ENCODE measurements around the genes CFAP73, SDS, LHX5 and TBX3.

GRCh38 chr12:112149446-112150062 lies 24.2 kb downstream of the TRAFD1 start:
- RAMPAGE, long total RNA = no peak
- RRBS = no CpG with 5 or more reads among the region's 7 CpGs

- RAMPAGE, long total RNA = no peak
- RRBS = no CpG with 5 or more reads among the region's 29 CpGs
Observed at GRCh38 chr12:112380883-112381544, 1.2 kb downstream of the HECTD4 start.

DNA sequence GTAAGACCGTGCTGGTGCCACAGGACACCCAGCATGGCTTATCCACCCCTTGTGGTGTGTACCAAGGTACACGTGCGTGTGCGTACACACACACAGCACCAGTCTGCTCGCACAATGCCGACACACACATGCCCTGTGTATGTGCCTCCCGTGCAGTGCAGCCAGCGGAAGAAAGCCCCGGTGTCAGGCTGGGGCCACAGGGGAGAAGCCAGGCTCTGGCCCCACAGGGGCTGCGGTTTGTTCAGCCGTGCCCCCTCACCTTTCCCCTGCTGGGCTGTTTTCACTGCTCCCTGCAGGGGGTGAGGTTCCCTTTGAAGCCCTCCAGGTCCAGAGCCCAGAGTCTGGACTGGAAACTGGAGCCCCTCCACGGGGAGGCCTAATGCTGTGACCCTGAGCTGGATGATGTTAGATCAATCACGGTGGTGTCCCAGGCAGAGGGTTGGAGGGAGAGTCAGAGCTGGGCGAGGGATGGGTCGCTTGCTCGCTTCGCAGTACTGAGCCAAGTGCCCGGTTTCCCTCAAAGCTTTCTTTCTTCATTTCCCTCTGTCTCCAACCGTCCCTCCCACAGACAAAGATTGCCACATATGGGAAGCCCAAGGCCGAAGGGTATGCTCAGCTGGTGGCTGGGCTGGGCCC lies 6.2 kb downstream of the DTX1 start:
- RAMPAGE, long total RNA = no peak
- RRBS = no CpG with 5 or more reads among the region's 20 CpGs

DNA sequence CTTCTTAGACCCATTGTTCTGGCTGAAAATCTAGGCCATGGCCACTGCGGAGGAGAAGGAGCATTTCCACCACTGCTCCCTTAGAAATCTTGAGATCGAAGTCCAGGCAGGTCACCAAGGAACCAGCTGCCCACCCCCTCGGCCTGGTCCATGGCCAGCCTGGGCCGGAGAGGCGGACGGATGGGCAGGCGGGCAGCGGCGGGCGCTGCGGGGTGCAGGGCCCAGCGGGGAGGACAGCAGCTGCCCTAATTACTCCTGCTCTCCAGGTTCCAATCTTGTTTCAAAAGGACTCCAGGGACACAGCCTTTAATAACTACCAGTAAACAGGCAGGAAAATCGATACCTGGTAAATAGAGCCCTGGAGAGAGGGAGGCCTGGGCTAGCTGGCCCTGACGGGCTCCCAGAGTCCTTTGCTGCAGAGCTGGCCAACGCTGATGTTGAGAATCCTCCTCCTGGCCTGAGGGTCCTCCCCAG lies 15.1 kb downstream of the DTX1 start:
- RAMPAGE, long total RNA = no peak
- RRBS = no CpG with 5 or more reads among the region's 15 CpGs

- RAMPAGE, long total RNA = no peak
- RRBS = no CpG with 5 or more reads among the region's 22 CpGs
Observed at GRCh38 chr12:113149290-113150215, at the start of gene CFAP73. Gene CFAP73, plus strand, starts transcription at chr12:113149724.

DNA sequence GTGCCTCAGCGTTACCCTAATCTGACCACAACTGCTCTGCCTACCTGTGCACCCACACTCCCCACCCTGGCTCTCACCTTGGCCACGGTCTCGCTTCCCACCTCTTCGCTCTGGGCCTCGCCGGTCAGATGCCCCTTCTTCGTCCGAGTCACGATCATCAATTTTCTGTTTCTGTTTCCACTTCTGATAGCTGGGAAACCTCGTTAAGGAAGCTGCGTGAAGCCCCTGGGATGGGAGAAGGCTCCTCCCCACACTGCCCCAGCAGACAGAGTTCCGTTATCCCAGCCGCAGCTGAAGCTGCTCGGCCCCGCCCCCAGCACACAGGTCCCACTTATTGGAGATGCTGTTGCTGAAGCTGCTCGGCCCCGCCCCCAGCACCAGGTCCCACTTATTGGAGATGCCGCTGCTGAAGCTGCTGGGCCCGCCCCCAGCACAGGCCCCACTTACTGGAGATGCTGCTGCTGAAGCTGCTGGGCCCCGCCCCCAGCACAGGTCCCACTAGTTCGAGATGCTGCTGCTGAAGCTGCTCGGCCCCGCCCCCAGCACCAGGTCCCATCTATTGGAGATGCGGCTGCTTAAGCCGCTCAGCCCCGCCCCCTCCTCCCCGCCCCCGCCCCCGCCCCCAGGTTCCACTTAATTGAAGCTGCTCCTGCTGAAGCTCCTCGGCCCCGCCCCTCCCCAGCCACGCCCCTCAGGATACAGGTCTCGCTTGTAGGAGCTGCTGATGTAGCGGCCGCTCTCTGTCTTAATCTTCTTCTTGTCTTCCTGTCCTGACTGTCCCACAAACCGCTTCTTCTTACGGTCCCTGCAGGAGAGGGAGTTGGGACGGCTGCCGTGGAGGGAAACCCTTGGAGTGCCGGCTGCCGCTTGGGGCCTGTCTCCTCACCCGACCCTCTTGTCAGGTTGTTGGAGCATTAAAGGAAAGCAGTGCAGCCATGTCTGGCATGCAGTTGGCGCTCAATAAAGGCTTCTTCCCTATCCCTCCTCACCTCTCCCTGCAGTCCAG lies 12.0 kb downstream of the CFAP73 start:
- RAMPAGE, long total RNA = no peak
- RRBS = no CpG with 5 or more reads among the region's 43 CpGs

DNA sequence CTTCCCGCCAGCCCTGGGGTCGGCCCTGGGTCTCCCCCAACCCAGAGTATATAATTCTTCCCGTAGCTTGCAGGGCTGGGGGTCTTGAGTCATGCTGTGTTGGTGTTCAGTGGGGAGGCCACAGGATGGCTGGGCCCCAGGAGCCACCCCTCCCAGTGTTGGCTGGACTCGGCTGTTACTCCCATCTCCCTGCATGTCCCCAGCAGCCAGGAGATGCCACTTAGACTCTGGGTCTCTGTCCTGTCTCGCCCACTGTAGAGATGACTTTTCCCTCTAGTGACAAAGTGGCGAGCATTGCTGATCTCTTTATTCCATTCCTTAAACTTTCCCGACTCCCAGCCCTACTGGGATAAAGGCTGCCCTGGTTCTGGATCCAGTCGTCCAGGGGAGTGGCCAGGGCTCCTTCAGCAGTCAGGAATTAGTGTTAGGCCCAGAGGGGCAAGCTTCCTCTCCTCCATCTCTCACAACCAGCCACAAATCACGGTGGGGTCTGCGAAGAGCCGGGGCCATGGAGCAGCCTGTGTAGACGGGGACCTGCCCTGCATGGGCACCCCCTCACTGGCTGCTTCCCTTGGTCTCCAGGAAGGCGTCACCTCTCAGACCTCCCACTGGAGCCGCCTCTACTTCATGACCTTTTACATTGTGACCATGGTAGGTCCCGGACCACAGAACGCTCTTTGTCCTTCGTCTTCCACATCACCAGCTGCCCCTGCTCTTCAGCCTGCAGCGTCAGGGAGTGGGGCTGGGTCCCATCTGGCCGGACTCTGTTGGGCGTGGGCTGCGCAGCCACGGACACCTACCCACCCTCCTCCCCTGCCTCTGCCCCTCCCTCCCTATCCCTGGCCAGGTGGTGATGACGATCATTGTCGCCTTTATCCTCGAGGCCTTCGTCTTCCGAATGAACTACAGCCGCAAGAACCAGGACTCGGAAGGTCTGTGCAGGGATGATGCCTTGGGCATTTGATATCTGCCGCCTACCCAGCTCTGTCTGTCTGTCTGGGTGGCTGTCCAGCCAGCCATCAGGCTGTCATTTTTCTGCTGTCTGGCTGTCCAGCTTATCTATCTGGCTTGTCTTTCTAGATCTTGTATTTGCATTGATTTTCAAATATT lies 43.5 kb downstream of the SLC8B1 start:
- RAMPAGE, long total RNA = no peak
- RRBS = 80% methylated on average over 5 of the region's 30 CpGs

DNA sequence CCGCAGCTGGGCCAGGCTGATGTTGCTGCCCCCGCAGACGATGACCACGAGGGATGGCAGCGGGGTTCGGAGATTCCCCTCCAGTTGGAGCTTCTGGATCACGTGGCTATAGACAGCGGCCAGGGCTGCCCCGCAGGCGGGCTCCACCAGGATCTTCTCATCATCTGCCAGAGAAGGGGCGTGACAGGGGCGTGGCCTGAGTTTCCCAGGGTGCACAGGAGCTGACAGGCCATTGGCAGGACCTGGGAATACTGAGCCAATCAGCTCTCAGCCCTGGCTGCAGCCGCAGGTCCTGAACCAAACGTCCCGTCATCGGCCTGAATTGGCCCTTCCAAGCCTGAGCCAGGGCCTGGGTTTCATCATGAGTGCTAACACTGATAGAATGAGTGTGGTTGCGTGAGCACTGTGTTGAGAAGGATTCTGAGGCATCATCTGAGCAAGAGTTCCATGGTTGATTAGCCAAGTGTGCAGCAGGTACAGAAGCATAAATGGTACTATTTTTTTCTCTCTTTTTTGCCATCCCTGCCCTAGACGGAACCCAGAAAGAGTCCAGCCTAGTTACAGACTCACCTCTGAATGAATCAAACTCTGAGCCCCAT lies 10.6 kb downstream of the SDS start:
- RAMPAGE, long total RNA = no peak
- RRBS = no CpG with 5 or more reads among the region's 18 CpGs

GRCh38 chr12:113403619-113404182 lies at the start of gene SDS:
Gene SDS, minus strand, starts transcription at chr12:113403887.
- RAMPAGE, long total RNA = no peak
- RRBS = 36% methylated on average over 1 of the region's 6 CpGs

- RAMPAGE, long total RNA = no peak
- RRBS = no CpG with 5 or more reads among the region's 5 CpGs
Observed at GRCh38 chr12:113407853-113408385, 4.2 kb upstream of the SDS start.

- RAMPAGE, long total RNA = no peak
- RRBS = 3% methylated on average over 15 of the region's 44 CpGs
Observed at GRCh38 chr12:113471656-113472241, at the start of gene LHX5. Gene LHX5, minus strand, starts transcription at chr12:113471871.

DNA sequence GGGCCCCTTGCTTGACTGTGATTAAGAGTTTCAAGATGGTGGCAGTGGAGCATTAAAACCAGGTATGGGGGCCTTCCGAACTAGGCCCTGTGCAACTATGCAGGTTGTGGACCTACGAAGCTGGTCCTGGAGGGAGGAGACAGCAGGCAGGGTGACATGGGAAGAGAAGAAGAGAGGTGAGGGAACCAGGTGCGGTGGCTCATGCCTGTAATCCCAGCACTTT lies 22.4 kb upstream of the LHX5 start:
- RAMPAGE, long total RNA = no peak
- RRBS = no CpG with 5 or more reads among the region's 3 CpGs

DNA sequence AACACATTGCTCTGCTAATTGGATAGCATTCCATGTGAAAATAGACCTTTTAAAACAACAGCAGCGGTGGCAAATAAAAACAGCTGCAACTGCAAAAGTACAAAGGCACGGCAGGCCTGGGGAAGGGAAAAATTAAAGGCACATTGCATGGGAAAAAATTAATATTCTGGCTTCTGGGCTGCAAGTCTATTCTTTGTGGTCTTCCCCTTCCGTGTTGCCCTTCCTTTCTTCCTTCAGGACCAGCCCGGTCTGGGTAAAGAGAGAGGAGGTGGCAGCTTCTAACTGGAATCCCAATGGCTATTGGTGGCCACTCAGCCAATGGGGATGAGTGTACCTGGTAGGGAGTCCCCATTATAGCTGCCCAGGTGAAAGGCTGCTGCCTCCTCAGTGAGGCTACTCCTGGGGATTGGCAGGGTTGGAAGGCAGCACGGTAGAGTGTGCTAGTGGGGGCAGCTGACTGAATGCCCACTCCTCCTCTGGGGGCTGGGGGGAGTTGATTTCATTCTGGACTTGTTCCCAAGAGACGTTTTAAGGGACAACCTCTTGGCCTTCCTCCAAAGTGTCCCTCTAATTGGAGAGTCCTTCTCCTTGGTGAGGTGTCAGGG lies 112.7 kb downstream of the RBM19 start:
- RAMPAGE, long total RNA = no peak
- RRBS = no CpG with 5 or more reads among the region's 6 CpGs

GRCh38 chr12:113957764-113958234 lies 8.3 kb downstream of the RBM19 start:
- RAMPAGE, long total RNA = no peak
- RRBS = no CpG with 5 or more reads among the region's 14 CpGs

DNA sequence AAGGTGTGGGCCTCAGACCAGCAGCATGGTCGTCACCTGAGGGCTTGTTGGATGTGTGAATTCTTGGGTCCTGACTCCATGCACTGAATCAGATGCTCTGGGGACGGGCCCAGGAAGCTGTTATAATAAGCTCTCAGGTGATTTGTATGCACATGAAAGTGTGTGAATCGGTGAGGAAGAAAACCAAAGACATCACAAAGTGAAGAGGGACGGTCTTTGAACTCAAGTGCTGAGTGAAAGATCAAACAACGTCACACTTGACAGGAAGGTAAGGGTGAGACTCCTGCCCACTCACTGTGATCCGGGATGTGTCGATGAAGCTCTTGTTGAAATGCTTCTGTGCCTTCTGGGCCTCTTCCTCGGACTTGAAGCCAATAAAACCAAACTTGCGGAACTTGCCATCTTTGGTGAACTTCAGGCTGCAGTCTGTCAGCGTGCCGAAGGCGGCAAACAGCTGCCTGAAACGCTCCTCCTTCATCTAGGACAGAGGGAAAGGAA lies 4.1 kb downstream of the RBM19 start:
- RAMPAGE, long total RNA = no peak
- RRBS = no CpG with 5 or more reads among the region's 13 CpGs

DNA sequence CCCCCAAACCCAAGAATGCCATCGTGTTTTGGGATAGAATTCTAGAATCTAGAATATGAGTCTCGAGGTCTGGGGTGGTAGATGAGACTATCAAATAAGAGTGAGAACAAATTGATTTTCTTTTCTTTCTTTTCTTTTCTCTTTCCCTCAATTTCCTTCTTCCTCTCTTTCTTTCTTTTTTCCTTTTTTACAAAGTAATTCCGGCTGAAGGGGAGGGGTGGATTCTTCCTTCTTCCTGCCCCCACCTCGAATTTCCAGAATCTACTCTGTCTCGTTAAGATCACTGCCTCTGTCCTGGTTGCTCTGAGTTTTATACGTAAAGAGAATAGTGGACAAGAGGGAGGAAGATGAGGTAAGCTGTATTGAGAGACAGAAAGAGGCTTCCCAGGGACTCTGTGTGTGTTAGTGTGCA lies 70.8 kb downstream of the TBX5 start:
- RAMPAGE, long total RNA = no peak
- RRBS = no CpG with 5 or more reads among the region's 6 CpGs

GRCh38 chr12:114446996-114447479 lies 41.1 kb upstream of the TBX5 start:
- RAMPAGE, long total RNA = no peak
- RRBS = 5% methylated on average over 10 of the region's 21 CpGs

- RAMPAGE, long total RNA = no peak
- RRBS = 11% methylated on average over 16 of the region's 47 CpGs
Observed at GRCh38 chr12:114448343-114449078, 42.6 kb upstream of the TBX5 start.

- RAMPAGE, long total RNA = start-site peak on the minus strand at chr12:114683969-114684029, 123 and 102 reads in 2 replicates; start-site peak on the minus strand at chr12:114684156-114684218, 412 and 266 reads in 2 replicates
- RRBS = 3% methylated on average over 8 of the region's 28 CpGs
Observed at GRCh38 chr12:114683801-114684229, at the start of gene TBX3. Gene TBX3, minus strand, starts transcription at chr12:114684175.

DNA sequence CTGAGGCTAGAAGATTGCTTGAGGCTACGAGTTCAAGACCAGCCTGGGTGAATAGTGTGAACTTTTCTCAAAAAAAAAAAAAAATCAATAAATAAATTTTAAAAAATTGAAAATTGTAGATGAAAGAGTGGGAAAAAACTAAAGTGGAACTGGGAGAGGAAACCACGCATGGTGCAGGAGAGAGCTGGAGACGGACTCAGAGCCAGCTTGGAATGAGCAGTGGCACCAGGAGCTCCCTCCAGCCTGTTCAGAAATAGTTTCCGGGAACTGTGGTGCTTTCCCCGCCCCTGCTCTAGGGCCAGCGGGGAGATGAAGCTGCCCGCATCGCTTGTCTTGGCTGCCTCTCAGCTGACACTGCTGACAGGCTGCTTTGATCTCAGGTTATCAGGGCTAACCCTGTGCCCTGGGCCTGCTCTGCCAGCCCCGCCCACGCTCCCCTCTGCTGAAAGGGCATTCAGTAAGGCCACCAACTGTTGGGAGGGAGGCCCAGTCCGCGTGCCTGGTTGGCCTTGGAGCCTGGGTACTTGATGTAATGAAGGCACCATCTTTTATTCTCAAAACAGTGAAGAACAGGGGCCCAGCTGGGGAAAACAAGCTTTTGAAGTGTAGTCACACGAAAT lies 115.6 kb upstream of the TBX3 start:
- RAMPAGE, long total RNA = no peak
- RRBS = no CpG with 5 or more reads among the region's 13 CpGs